Neutrophil (primary cell): Measurements from ENCODE around the gene CCDC54.

DNA sequence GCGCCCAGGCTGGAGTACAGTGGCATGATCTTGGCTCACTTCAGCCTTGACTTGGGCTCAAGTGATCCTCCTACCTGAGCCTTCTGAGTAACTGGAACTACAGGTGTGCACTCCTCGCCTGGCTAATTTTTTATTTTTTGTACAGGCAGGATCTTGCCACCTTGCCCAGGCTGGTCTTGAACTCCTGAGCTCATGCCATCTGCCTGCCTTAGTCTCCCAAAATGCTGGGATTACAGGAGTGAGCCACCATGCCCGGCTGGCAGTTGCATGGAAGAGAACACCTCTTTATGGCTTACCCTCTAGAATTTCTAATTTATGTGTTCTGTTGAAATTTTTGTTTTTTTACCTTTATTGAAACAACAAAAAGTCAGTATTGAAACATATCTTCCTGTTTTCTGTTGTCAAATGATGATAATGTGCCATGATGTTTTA lies 10.9 kb downstream of the NFKBIZ start:
- PRO-cap: no peak

- PRO-cap: no peak
Measured at GRCh38 chr3:101888652-101889085, 39.4 kb downstream of the NFKBIZ start.

- PRO-cap: no peak
Measured at GRCh38 chr3:101963910-101964290, 114.6 kb downstream of the NFKBIZ start.

GRCh38 chr3:102114592-102115012 lies 265.3 kb downstream of the NFKBIZ start:
- PRO-cap: no peak

- PRO-cap: no peak
Measured at GRCh38 chr3:104126910-104127441, 1239.7 kb upstream of the ALCAM start.

DNA sequence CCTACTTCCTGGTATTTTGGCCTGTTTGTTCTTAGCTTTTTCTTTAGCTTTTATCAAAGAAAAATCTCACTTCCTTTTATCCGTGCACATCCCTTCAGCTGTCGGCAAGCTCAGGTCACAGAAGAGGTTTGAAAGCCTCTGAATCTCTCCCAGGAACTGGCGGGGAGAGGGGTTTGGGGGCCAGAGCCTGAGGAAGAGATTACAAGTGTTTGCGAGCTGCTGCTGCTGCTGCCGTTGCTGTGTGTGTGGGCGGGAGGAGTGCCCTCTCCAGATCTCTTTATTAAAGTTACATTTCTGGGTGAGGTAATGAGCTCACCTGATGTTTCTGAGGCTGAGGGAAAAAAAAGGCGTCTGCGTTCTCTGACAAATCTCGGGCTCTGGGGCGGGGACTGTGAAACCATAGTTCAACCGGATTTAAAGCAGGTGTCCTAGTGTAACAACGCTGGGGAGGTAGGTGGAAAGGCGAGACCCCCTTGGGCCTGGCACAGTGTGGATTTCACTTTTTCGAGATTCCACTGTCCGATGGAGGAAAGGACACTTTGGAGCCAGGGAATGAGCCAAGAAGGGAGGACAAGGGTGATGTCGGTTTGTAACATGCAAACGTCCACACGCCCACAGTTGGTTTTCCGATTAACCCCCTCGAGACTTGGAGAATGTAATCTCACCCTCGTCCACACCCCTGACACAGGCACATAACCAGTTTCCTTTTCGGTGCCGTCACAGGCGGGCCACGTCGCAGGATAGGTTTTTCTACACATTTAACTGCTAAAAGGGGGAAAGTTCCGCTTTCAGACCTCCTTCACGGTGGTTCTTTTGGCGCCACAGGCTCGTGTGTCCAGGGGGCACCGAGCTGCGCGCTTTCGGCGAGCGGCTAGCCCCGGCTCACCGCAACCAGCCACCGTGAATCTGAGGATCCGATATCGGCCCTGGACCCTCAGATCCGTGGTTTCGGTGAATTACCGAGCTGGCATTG lies 2.1 kb downstream of the ALCAM start:
- PRO-cap: no peak

DNA sequence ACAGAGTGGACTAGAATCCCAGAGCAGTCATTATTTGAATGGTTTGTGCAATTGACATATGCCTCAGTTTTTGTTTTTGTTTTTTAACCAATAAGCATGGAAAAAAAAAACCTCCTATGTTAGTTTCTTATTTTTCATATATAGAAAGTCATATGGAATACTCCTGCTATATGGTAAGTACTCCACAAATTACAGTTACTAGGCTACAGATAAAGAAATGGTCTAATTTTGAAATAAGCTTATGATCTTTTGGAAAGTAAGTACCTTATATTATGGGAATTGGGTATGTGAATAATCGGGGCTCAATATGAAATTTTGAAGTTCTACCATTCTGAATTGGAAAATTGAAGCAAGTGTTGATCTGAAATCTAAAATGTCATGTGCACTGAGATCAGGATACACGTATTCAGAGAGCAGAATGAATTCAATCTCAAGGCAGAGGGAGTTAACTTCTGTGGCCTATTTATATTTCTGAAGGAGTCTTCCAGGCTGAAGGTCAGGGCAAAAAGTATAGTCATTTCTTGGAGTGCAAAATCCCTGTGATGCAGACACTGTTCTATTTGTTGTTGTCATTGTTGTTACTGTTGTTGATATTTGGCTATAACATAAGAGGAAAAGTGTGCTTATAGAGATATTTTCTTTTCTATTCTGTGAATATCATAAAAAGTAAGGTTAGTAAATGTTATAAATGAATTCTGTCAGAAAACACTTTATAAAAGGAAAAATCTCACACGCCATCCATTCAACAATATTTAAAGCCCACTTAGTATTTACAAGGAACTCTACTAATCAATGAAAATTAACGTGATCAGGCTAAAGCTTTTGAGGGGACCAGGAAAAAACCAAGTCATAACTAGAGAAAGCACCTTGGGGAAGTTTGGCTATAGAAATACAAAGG lies 72.9 kb downstream of the ALCAM start:
- PRO-cap: no peak

DNA sequence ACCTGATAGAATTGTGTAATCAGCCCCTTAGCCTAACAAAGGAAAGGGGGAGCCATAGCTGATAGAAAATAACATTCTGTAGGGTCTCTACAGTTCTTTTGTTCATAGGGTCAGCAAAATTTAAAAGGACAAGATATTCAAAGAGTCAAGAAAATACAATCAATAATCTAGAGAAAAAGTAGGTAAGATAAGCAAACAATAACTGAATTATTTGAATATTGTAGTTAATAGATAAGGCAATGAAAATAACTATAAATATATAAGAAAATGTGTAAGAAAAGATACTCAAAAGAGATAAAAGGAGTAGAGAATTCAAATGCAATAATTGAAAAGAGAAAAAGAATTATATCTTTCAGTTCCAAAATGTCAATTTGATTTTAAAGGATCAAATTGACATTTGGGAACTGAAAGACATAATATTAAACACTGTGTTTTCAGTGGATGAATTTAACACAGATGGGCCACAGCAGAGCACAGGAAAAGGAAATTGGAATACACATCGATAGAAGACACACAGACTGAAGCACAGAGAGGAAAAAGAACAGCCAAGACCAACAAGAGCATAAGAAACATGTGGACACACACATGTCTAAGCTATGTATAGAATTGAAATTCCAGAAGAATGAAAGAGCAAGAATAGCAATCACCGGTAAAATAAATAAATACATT lies 203.4 kb downstream of the ALCAM start:
- PRO-cap: no peak

DNA sequence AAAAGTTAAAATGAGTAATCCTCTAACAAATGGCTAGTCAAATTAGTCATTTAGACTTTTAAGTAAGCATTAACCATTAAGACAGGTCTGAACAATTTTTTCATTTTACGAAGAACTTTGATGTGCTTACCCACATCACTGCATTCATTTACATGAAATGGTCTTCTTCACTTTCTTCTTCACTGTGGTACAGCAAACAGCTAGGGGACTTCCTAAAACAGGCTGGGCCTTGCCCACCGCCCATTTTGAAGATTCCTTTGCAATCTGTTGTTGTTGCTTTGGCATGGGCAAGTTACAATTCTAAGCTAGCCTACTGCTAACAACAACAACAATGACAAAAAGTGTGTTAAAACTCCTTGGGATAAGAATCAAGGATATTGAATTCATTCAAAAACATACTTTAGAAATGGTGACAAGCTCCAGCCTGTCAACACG lies 67.4 kb downstream of the CBLB start:
- PRO-cap: no peak

- PRO-cap: no peak
Measured at GRCh38 chr3:105822582-105823743, 45.8 kb downstream of the CBLB start.

GRCh38 chr3:105867224-105867716 lies 1.5 kb downstream of the CBLB start:
- PRO-cap: no peak

- PRO-cap: no peak
Measured at GRCh38 chr3:106317272-106317643, 448.4 kb upstream of the CBLB start.

DNA sequence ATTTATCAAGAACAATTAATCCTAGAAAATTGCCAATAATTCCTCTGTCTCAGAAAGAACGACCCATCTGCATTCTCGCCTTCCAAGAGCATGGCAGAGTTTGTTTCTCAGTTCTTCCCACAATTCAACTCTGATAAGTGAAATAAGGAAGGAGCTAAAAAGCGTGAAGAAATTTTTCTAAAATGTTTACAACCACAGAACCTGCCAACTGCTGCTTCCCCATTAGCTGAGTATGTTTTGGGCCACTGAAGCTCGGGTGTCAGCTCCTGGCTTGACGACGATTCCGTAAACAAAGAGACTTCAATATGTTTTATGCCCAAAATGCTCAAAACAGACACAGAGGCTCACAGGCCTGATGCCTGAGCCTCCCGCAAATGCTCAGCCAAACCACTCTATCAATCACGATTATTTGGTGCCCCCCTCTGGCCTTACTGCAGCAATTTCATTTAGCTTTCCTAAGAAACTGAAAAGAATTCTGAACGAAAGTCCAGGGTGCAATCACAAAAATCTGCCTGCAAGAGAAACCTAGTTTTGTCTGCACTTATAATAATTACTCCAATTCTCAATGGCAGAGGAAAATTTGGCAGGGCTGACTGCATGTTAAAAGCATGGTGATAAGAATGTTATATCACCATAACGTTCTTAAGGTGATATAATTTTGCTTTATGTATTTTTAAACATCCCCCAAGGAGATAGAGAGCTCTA lies 259.1 kb upstream of the CCDC54 start:
- PRO-cap: no peak

- PRO-cap: no peak
Measured at GRCh38 chr3:107264831-107265404, 112.3 kb upstream of the CCDC54 start.

DNA sequence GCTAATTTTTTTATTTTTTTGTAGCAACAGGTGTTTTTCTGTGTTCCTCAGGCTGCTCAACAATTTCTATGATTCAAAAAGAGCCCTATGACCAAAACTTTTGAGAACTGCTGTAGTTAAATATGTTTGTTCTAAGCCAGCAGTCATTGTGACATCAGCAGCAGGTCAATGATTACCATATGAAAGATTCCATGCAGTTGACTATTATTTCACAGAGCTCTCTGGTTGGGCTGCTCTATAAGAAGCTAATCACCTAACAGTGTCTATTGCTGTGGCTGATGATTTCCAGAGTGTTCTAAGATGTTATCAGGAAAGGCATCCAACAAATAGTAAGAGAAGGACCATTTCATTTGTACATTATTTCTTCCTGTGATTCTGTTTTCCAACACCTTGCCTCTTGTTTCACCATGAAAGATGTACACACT lies at the start of gene CCDC54:
Gene CCDC54 (plus strand): TSS at position 266 of the 425 bp plus-strand sequence.
- PRO-cap: no peak

GRCh38 chr3:107525027-107526269 lies 2.7 kb downstream of the BBX start:
- PRO-cap: no peak

GRCh38 chr3:107558525-107558989 lies 35.8 kb downstream of the BBX start:
- PRO-cap: no peak

DNA sequence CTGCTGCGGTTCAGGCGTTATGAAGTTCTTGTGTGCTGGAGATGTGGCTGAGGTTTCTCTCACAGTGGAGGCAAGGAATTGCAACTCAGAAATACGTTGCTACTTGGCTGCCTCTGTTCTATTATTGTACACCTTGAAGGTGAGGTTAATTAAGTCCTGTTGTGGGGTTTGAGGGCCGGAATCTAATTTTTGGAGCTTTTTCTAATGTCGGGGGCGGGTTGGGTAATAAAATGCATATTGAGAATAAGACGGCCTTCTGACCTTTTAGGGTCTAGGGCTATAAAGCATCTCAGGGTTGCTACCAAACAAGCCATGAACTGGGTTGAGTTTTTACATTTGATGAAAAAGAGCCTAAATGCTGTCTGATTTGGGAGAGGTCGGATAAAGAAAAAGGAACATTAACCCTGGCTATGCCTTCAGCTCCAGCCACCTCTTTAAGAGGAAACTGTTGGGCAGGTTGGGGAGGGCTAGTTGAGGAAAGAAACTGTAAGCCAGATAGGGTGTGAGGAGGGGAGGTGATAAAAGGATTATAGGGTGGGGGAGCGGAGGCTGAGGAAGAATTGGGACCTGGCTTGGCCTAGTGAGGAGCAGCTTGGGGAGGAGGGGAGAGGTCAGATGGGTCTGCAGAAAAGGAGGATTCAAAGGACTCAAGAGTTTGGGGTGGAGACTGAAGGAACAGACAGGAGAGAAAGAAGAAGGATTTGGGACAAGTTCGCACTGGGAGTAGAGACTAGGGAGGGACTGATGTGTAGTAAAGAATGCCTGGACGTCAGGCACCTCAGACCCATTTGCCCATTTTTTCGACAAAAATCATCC lies 47.6 kb downstream of the BBX start:
- PRO-cap: no peak

- PRO-cap: no peak
Measured at GRCh38 chr3:107578467-107578917, 55.7 kb downstream of the BBX start.

GRCh38 chr3:107760987-107761682 lies 238.4 kb downstream of the BBX start:
- PRO-cap: no peak